OCI-LY7 (cell line): ENCODE data around the genes OR6Q1, OR9I1, OR5B12, CNTF, OR4D10 and MS4A6E.

- PRO-cap: no peak
- RAMPAGE, long total RNA: no peak
Measured at GRCh38 chr11:58030720-58031223, at the start of gene OR6Q1. TSS of gene OR6Q1 (plus strand) at chr11:58030953.

DNA sequence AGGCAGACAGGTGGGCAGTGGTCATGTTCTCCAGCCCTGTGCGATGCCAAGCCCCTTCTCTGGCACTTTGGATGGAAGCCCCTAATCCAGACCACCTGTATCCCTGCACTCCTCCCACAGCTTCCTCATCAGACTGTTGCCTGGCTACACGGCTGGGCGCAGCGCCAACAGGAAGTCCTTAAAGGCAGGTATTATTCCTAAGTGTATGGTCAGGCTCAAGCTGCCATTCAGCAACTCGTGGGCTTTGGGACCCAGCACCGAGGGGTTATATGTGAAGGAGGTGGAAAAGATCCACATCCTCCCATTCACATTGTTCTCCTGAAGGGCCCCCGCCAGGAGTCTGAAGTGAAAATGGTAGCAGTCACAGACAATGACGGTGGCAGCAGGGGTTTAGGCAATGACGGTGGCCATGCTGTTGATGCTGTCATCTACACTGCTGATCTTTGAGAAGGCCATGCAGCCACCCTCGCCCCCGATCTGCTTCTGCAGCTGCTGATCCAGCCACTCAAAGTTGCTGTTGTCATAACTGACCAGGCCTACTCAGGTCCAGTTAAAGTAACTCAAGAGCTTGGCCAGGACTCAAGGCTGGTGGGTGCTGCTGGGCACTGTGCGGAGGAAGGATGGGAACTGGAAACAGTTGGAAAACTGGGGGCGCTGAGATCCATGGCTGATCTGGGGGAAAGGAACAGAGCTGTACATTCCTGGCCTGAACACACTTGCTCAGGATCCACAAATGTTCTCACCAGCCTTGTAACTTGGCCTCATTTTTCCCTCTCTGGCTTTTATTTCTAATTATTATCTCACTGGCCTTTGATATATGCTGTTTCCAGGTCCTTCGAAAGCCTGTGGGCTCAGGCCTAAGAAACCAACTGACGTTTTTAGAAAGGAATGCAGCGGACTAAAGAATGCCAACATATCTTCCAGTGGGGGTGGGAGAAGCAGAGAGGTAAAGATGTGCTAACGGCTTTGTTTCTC is 27.8 kb downstream of the OR6Q1 start:
- PRO-cap: no peak
- RAMPAGE, long total RNA: no peak

DNA sequence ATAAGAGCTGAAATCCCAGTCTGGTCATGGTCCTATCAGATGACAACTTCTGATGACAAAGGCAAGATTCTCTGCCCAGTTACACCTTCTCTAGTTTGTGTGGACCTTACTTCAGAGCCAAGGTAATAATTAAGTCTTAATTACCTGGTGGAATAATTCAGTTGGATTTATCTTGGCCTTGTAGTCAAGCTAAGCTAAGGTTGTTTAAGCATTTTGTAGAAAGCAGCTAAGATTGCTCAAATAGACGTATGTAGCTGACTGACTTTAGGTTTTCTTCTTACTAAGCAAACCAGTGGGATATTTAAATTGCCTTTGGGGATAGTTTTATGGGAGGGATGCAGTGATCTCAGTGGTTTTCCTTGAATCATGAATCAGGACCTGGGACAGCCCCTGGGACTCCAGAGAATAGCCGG is at the start of gene OR9I1:
TSS of gene OR9I1 (minus strand) at position 244 of the 413 bp plus-strand sequence.
- PRO-cap: no peak
- RAMPAGE, long total RNA: no peak

GRCh38 chr11:58442171-58442544 is at the start of gene OR5B12:
TSS of gene OR5B12 (minus strand) at chr11:58442236.
- PRO-cap: no peak
- RAMPAGE, long total RNA: no peak

- PRO-cap: bidirectional peak, plus-strand start at chr11:58577761, minus-strand start at chr11:58577621
- RAMPAGE, long total RNA: no peak
Measured at GRCh38 chr11:58577371-58577937, 1.4 kb upstream of the ZFP91 start.

DNA sequence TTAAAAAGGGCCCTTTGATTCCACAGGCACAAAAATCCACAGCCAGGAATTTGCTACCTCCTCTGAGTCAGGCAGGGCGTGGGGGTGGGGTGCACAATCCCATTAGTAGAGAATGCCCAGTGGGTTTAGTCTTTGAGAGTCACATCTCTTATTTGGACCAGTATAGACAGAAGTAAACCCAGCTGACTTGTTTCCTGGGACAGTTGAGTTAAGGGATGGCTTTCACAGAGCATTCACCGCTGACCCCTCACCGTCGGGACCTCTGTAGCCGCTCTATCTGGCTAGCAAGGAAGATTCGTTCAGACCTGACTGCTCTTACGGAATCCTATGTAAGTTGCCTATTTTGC is at the start of gene CNTF:
TSS of gene CNTF (plus strand) at position 128 of the 347 bp plus-strand sequence.
- PRO-cap: no peak
- RAMPAGE, long total RNA: no peak

DNA sequence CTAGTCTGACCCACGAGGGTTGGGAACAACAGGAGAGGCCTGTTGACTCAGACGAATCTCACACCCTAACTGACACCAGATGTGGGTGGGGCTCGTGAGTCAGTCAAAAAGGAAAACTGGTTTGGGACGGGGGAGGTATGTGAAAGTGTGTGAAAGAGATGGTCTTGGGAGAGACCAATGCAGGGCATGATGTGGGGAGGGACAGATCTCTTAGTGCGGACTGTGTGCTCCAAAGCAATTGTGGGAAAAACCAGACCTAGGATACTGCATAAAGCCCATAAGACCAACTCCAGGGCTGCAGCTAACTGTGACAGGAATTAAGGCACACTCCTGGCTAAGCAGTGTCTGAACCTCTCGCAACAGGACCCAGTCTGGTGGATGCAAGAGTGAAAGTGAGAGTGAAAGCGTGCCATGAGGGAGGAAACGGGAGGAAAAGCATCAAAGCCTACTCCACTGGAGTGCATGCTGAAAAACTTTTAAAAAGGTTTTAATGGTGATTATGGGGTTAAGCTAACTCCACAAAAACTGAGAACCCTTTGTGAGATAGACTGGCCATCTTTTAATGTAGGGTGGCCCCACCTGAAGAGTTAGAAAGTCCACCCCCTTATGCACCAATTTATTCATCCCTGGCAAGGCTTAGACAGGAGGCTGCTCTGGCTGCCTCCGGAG is 39.3 kb upstream of the GLYAT start:
- PRO-cap: no peak
- RAMPAGE, long total RNA: no peak

- PRO-cap: no peak
- RAMPAGE, long total RNA: no peak
Measured at GRCh38 chr11:58945630-58945915, 6.3 kb downstream of the GLYATL1 start.

DNA sequence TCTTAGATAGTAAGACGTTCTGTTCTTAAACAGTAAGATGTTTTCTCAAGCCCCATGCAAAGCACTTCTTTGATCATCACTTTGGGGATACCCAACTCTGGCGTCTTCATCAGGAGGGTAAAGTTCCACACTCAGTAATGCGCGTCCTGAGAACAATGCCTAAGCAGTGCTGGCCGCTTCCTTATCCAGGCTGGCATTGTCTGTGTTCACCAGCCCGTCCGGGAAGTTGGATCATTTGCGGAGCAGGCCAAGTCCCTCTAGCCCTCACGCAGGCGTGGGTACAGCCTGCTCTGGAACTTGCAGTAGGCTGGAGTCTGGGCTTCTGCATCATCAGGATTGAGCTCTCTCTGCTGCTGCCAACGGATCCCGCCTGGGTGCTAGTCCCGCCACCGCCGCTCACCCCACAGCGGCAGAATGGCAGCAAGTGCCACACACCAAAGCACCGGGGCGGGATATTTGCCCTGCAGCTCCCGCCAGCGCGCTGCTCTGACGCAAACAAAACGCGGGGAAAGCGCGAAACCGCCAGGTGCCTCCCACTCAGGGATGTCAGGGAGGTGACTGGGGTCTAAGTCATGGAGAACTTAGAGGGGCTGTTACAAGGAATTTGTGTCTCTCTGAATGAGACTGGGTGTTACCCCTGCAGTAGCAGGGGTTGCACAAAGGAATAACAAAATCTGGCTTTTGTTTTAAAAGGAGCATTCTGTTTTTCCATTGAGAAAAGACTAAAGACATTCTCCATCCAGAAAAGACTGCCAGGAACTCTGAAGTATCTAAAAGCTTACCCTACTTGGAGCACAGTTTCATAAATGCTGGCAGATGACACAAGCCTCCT is 29.1 kb downstream of the GLYATL1 start:
- PRO-cap: no peak
- RAMPAGE, long total RNA: no peak

GRCh38 chr11:59107278-59107660 is 232 bp downstream of the FAM111B start:
- PRO-cap: no peak
- RAMPAGE, long total RNA: no peak

- PRO-cap: no peak
- RAMPAGE, long total RNA: no peak
Measured at GRCh38 chr11:59175282-59175637, 3.3 kb downstream of the DTX4 start.

DNA sequence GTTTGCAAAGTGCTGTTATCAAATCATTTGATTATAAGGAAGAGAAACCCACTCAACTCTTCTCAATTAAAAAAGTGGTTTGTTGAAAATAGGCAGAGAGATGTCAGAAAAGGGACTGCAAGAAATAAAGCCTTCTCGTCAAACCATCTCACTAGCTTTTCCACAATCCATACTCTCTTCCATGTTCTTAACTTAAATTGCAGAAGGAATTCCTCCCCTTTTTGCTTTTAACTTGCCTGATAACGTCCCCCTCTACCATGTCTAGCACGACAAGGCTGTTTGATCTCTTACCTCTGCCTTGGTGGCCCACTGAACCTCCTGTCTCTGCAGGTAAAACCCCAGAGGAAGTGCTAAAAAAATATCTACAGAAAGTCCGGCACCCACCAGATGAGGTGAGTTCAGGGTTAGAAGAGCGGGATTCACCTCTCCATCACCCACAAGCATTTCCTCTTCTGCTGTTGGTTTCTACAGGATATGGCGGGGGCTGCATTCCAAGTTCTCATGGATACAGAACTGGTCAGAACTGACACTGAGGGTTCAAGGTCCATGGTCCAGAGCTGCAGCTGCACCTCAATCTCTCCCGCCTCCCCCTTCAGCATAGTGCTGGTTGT is 19.0 kb downstream of the DTX4 start:
- PRO-cap: no peak
- RAMPAGE, long total RNA: no peak

- PRO-cap: no peak
- RAMPAGE, long total RNA: no peak
Measured at GRCh38 chr11:59254191-59254667, 41.5 kb upstream of the MPEG1 start.

DNA sequence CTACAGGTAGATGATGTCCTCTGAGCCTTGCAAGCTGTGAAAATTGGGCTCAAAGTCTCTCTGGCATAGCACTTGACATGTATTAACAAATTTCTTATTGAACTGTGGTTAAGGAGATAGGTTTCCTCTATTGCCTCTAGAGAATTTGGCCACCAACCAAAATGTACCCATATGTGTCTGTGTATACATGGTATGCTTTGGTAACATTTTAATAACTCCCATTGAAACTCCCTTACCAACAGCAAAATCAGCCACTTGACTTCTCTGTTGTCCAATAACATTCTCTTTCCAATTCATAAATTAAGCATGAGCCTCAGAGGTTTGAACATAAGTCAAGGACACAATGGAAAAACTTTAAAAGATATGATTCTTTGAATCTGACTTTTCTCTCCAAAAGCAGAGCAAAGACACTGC is at the start of gene OR4D10:
TSS of gene OR4D10 (plus strand) at position 218 of the 414 bp plus-strand sequence.
- PRO-cap: no peak
- RAMPAGE, long total RNA: no peak

GRCh38 chr11:59551436-59551567 is 40.0 kb downstream of the OR4D9 start:
- PRO-cap: no peak
- RAMPAGE, long total RNA: no peak

DNA sequence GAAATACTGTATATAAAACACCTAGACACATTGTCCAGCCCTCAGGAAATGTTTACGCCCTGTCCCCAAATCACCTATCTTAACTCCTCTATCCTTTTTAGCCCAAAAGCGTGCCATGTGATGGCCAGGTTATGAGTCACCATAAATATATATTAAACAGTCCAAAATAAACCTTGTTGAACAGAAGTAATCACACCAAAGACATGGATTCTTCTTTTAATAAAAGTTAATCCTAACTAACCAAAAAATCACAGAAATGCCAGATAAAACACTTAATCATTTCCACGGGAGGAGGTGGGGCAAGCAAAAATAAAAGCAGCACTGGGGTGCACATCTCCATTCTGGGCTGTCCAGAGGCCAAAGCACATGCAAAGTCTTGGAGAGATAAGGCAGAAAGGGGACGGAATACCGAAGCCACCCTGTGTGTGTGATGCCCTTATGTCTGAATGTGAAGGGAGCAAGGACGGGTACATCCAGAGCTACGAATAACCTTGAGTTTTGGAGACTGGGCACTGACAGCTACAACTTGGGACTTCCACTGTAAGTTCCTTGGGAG is 1.1 kb downstream of the OSBP start:
- PRO-cap: no peak
- RAMPAGE, long total RNA: no peak

- PRO-cap: no peak
- RAMPAGE, long total RNA: no peak
Measured at GRCh38 chr11:59857369-59857844, 8.9 kb downstream of the TCN1 start.

DNA sequence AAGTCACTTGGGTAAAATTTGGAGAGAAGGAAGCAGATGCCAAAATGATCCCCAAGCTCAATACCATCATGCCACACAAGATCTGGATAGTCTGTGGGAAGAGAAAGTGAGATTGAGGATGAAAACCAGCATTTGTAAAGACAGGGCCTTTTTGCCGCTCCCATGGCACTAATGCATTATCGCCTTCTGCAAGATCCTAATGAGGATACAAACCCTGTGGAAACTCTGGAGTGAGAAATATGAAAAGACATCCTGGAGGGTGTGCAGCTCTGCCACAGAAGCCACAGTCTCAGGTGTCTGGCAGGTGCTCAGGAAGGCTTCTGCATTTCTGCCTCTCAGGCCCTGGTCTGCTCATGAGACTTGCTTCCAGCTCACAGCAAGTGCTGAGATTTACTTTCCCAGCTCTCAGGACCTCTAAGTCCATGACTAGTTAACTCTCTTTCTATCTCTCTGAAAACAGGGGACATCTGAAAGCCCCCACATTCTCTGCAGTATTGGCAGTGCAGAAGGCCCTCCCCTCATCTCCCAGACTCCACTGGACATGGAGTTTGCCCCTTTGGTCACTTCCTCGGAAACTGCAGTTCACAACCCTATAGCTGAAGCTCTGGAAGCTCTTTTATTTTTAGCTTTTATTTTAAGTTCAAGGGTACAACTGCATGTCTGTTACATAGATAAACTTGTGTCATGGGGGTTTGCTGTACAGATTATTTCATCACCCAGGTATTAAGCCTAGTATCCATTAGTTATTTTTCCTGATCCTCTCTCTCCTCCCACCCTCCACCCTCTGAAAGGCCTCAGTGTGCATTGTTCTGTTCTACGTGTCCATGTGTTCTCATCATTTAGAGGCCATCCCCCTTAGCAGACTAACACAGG is 2.8 kb downstream of the MS4A6A start:
- PRO-cap: no peak
- RAMPAGE, long total RNA: no peak

GRCh38 chr11:60310493-60311142 is 16.4 kb upstream of the MS4A6E start:
- PRO-cap: no peak
- RAMPAGE, long total RNA: no peak

- PRO-cap: no peak
- RAMPAGE, long total RNA: no peak
Measured at GRCh38 chr11:60327060-60327383, at the start of gene MS4A6E. TSS of gene MS4A6E (plus strand) at chr11:60327255.